Metanephros (tissue), 2 donors: ENCODE results near the genes MBD5 and MMADHC.

DNA sequence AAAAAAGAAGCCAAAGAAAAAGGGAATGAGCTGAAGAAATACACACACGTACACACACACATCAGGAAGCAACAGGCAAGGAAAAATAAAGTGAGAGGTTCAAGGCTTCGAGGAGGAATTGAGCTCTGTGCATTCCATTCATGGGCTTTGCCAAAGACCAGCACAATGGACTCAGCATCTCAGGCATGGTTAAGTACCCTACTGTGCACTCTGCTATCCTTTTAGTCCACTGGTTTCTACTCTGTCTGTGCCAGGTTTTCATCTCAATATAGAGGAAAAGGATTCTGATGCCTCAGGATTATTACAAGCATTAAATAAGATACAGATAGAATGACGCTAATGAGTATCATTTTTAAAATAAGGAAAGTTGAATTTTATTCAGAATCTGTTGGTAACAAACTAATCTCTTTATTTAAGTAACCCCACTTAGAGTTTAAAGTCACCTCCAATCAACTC, 2.0 kb downstream of the KYNU start:
- RAMPAGE, long total RNA, result no peak

- RAMPAGE, long total RNA, result no peak
Measured at GRCh38 chr2:143041867-143042413, 87.3 kb upstream of the ARHGAP15 start.

DNA sequence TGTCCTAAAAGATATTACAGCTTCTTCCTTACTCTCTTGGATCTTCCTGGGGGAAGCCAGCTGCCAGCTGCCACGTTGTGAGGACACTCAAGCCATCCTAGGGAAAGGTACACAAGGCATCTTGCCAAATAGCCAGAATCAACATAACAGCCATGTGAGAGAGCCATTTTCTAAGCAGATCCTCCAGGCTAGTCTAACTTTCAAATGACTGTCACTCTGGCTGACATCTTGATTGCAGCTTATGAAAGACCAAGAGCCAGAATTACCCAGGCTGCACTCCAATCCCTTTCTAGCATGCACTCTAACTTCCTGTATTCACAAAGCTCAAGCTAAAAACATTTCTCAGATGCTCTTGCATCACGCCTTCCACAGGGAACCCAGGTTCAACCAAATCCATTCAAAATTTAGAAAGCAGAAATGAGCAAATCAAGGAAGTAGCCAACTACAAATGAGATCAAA, 94.5 kb downstream of the GTDC1 start:
- RAMPAGE, long total RNA, result no peak

GRCh38 chr2:144240991-144241474, 91.3 kb downstream of the GTDC1 start:
- RAMPAGE, long total RNA, result no peak

DNA sequence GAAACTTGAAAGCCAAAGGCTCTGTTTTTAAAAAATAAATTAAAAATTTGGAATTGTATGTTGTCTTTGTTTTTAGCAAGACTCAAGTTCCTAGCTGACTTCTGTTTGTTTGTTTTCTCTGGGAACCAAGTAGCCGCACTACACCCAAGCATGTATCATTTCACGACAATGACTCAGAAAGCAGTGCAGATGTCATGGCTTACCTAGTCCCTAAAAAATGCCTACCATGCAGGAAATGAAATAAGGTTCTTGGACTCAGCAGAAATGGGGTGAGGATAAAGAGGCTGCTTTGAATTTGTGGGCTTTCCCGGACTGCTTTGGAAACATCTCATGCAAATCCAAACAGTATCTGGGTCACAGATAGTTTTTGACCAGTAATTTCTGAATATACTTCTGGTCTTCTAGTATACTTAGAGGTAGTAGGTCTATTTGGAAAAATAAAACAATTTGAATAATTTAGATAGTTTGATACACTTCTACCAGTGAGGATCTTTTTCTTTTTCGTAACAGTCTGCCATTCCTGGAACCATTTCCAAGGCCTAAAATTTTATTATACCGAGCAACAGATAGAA, 25.7 kb upstream of the GTDC1 start:
- RAMPAGE, long total RNA, result no peak

- RAMPAGE, long total RNA, result no peak
Measured at GRCh38 chr2:144421576-144422385, 89.5 kb upstream of the GTDC1 start.

GRCh38 chr2:144426781-144428119, 92.7 kb downstream of the ZEB2 start:
- RAMPAGE, long total RNA, result no peak

DNA sequence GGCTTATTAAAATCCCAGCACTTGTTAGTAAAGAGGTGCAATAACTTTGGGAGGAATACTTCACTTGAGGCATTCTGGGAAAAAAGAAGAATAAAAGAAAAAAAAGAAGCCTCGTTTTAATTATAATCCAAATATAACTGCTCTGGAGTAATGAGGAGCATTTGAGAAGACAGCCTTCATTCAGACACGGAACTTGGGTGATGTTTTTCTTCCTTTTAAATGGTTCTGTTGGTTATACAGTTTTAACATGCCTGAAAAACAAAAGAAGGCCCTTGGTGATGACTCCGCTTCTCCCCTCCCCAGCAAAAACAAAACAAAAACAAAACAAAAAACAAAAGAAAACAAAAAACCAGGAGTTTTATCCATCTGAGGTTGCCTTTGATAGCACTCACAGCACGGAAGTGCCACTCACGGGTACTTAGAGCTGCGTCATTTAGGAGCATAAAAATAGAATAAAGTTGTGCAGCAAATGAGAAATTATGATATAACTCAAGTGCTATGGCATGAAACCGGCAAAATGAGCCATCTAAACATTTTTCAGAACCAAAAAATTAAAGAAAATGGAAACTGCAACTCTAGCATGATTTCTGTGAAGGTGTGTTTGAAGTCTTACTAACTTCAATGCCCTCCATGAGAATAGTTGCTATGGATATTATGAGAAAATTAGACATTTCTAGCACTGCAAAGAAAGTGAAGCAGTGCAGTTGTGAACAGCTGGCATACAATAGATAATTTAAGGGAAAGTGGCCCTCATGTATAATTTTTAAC, 57.6 kb downstream of the ZEB2 start:
- RAMPAGE, long total RNA, result no peak

DNA sequence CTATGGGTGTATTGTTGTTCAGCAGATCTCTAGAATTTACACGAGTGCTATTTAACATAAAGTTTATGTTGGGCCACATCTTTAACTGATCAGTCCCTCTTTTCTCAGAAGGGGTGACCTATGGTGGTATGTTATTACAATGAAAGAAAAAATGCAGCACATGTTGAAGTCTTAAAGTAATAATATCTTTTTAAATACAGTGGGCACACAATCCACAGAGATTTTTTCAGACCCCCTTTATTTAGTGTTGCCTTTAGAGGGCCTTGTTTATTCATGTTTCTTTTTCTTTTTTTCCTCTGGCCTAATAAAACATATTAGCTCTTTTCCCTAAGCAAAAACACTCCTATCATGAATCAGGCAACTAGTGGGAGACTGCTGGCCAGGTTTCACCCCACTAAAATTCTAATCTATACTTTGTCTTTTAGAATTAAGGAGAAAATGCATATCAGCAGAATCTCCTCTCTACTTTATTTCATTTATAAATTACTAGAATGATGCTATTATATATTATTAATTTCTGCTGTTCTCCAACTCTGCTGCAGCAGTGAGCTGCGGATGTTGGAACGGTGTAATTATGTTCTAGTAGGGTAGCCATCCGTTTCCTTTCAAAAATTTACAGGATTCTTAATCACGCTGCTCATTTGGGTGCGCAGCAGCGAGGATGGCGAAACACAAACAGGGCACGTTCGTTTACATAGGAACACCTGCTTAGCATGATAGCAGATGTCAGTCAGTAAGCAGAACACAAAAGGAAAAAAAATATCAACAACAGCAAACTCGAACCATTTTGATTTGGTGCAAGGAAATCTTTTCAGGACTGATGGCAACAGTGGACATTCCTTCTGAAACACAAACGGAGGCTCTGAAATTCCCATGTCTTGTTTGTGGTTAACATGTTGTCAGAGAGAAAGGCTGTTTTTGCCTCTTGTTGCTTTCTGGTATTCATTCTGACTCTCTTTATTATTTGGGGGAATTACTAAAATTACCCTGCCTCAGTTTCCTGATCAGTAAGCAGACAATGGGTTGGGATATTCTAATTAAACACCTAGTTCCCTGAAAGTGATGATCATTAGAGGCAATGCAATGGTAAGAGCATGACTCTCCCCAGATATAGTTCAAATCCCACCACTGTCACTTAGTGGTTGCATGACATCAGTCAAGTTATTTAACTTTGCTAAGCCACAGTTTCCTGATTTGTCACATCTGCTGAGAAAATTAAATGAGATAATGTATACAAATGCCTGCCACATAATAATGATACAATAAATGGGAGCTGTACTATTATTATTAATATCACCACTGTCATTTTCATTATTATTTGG, 30.4 kb downstream of the ZEB2 start:
- RAMPAGE, long total RNA, result no peak

DNA sequence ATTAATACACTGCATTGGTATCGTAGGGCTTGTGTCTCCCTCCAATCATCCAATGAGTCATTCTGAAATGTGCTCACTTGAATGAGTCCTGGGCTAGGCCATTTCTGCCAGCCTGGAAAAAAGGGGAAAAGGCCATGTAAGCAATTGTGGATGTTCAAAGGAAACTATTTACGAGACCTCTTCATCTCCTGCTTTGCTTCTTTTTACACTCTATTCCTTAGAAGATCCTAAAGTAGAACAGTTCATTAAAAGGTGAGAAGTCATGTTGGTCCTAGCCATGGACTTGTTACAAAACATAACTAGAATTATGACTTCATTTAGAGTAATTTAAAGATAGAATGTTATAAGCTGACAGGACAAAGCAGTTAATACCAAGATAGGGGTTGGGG, 18.7 kb downstream of the ZEB2 start:
- RAMPAGE, long total RNA, result no peak

GRCh38 chr2:144648935-144649401, 129.0 kb upstream of the ZEB2 start:
- RAMPAGE, long total RNA, result no peak

DNA sequence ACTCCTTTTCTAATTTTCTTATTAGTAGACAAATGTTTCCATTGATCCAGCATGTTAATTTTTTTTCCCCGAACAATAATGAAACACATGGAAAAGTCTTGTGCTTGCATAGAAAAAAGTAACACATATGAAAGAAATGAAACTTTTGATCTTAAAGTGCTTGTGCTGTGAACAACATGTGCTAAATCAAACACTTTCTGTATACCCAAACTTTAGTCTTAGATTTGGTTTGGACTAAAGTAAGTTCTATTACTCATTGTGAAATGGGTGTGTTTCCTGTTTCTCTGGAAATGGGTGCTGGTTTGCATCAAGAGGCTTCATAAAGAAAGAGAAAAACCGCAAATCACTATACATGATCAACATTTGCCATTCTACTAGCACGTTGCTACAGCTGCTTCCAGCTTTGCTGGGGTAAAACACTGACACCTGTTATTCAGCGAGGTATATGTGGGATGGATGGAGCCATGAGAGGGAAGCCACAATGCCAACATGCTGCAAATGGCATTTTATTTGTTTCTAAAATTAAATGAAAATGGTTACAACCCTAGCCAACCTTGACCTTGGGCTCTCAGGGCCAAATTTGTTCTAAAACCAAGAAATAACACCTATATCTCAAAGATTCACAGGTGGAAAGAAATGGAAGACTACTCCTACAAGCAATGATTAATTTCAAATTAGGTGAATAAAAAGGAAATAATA, 547.0 kb upstream of the ACVR2A start:
- RAMPAGE, long total RNA, result no peak

GRCh38 chr2:147449318-147450184, 395.3 kb upstream of the ACVR2A start:
- RAMPAGE, long total RNA, result no peak

DNA sequence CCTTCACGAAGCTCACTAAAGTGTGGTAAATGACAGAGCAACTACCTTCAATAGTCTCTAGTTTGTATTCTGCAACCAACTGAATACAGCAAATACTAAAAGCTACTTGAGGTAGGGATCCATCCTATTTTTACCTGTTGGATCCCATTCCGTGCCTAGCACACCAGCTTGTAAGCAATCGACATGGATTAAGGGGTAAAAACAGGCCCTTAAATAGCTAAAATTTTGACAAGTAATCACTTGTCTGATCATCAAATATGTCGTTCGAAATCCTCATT, 1.5 kb upstream of the ACVR2A start:
- RAMPAGE, long total RNA, result no peak

DNA sequence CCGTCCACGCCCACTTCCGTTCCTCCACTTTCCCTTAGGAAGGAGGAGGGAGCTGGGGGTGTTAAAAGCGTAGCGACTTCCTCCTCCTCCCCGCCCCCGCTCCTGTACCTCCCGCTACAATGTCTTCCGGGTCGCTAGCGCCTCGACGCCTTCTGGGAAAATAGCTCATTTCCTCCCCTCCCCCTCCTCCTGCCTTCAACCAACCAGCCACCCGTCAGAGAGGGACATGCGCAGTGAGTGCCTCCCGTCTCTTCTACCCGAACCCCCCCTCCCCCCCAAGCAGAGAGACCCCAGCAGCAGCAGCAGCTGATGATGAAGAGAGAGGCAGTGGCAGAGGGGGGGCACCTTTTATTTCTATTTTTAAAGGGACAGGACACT, at the start of gene MBD5:
Gene MBD5 (plus strand): TSS at position 278 of the 378 bp plus-strand sequence.
- RAMPAGE, long total RNA, result no peak

- RAMPAGE, long total RNA, result no peak
Measured at GRCh38 chr2:148262728-148263706, 242.1 kb downstream of the MBD5 start.

- RAMPAGE, long total RNA, result no peak
Measured at GRCh38 chr2:148645981-148646351, 1.4 kb downstream of the EPC2 start.

- RAMPAGE, long total RNA, result no peak
Measured at GRCh38 chr2:148770819-148771359, 104.1 kb upstream of the KIF5C start.

- RAMPAGE, long total RNA, result no peak
Measured at GRCh38 chr2:149160513-149161326, 122.2 kb downstream of the LYPD6B start.

- RAMPAGE, long total RNA, result start-site peak on the minus strand at chr2:149587683-149587762, 981 and 185 reads in 2 replicates
Measured at GRCh38 chr2:149586883-149588011, at the start of gene MMADHC. MMADHC (minus strand) TSS chr2:149587775.